ENCODE measurements around a stretch of chr16.

DNA sequence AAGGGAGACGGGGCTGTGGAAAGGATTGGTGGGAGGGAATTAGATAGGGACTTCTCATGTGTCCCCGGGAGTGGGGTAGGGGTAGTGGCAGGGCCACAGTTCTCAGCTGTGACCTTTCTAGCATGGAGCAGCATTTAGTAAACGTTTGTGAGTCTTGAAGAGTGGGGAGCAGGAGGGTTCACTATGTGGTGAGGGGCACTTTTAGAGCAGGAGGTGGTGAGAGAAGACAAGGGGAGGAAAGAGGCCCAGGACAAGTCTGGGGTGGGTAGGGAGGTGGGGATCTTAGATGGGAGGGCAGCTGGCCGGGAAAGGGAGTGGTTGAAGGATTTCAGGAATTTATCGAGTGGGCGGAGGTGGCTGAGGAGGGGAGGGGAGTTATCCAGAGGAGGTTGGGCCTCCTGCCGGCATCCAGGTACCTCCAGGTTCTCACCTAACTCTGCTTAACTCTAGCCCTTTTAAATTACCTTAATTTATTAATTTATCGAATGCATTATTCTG is 1.9 kb downstream of the CLEC16A start:
- RRBS: no CpG with 5 or more reads among the region's 8 CpGs

DNA sequence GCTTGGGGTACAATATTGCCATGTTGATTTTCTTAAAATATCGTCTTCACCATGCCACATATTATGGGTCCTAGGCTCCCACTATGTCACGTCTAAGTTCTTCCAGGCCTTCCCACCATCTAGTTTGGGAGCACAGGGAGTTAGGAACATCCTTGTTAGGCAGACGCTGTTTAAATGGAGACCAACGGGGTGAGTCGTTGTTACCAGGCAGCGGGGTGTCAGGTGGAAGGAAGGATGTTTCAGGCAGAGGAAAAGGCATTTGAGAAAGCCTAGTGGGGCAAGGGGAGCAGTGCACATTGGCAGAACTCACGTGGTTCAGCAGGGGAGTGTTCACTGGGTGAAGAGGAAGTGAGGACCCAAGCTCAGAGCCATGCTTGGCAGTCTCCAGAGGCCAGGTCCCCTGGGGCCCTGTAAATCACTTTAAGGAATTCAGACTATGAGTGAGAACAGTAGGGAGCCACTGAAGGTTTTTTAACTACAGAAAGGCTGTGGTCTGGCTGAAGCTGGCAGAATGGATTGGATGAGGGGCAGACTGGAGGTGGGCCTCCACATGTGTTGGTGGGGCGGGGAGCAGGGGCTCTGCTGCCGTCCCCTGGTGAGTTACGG is 5.0 kb downstream of the CLEC16A start:
- RRBS: no CpG with 5 or more reads among the region's 10 CpGs

- RRBS: 26% methylated on average over 3 of the region's 21 CpGs
These were observed 35.6 kb downstream of the CLEC16A start for GRCh38 chr16:10979577-10980731.

DNA sequence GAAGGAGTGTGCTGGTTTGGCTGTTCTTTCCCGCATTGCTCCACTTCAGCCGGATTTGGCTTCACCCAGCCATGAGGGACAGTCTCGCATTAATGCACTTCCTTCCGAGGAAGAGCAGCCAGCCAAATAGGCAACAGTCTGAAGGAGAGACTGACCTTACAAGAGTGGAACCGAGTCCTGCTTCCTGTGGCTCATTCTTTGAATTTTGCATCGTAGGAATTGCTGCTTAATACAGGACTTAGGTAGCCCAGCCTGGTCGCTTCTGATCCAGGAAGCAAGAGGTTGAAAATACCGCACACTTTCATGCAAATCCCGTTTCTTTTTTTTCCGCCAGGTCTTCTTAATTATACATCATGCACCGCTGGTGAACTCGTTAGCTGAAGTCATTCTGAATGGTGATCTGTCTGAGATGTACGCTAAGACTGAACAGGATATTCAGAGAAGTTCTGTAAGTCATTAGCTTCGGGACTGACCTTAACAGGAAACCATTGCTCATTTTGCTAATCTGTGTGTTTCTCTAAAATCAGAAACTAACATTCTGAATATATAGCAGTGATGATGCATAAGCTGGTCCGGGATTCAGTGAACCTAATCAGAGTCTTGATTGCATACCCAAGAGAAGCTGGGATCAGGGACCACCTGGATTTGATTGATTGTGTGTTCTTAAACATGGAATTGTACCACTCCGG is 38.3 kb downstream of the CLEC16A start:
- RRBS: no CpG with 5 or more reads among the region's 16 CpGs

DNA sequence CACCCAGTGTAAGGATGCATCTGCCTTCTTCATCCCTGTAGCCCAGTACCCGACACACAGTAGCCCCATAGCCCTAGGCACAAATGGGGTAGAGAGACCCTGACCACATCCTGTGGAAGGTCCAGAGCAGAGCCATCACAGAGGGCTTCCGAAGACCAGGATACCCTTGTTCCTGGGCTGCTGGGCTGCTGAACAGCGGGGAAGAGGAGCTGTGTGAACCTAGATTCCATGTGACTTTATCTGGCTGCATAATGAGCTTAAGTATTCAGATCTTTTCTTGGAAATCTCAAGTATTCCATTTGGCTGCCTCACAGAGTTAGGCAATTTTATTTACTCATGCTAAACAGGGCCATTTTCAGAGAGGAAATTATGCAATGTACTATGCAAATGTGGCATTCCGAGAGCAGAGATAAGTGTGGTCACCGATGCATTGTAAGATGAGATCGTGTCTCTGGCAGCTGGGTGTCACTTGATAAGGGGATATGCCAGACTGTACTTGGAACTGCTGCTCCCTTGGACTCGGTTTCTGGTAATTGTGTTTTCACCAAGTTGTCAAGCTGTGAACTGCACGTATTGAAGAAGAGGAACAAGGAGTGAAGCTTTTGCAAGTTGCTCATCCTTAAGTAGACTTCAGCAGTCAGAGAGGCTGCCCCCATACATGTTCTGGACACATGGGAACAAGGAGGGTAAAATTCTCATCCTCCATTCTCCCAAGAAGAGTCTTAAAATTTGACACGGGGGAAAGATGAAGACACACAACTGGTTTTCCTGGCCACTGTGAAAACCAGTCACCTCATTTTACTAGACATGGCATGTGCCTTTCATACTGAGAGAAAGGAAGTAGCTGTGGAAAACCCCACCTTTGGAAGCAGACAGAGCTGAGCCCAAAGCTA is 151.0 kb downstream of the SOCS1 start:
- RRBS: no CpG with 5 or more reads among the region's 9 CpGs

DNA sequence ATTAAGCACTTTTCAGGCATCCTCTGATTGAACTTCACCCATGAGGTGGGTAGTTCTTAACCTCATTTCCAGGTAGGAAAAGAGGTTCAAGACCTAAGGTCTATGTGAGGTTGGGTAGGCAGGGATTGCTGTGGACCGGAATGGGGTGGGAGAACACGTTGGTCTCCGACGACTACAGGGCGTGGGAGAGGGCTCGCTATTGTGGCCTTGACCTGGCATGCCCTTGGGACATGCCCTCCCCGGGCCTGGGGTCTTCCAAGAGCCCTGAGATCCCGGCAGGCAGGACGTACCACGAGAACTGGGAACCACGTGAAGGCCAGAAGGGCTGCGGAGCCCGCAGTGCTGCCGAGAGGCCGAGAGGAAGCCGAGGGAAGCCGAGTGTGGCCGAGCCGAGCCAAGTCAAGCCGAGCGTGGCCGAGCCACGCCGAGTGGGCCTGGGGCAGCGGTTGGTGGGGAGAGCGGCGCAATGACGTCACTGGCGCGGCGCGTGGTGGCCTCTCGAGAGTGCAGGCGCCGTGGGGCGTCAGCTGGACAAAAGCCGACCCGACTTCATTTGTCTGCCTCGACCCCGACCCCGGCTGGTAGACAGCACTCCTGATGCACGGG is 6.8 kb downstream of the SOCS1 start:
- RRBS: no CpG with 5 or more reads among the region's 42 CpGs

DNA sequence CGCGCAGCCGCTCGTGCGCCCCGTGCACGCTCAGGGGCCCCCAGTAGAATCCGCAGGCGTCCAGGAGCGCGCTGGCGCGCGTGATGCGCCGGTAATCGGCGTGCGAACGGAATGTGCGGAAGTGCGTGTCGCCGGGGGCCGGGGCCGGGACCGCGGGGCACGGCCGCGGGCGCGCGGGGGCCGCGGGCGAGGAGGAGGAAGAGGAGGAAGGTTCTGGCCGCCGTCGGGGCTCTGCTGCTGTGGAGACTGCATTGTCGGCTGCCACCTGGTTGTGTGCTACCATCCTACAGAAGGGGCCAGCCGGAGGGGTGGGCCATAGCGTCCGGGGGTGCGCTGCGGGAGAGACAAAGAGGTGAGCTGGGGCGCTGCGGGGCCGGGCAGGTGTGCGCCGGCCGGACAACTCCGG is 805 bp downstream of the SOCS1 start:
- RRBS: 2% methylated on average over 7 of the region's 53 CpGs

- RRBS: no CpG with 5 or more reads among the region's 18 CpGs
These were observed 16.5 kb upstream of the PRM1 start for GRCh38 chr16:11297494-11298122.

DNA sequence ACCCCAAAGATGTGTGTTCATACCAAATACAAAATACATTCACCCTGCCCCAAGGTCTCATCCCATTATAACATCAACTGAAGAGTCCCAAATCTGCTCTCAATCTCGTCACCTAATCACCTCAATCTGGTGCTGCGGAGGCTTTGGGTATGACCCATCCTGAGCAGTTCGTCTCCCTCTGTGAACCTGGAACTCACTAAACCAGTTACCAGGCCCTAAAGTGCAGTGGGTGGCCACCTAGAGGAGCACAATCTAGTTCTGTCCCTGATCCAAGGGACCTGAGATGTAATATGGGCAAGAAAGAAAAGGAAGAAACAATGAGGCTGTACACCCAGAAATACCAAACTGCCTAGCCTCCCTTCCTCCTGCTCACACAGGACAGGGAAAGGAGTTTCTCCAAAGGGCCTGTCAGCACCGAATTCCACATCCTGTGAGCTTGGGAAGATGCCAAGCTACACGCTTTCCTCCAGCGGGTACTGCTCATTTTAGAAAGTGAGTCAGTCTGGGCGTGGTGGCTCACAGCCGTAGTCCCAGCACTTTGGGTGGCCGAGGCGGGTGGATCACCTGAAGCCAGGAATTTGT is 12.4 kb downstream of the RMI2 start:
- RRBS: no CpG with 5 or more reads among the region's 10 CpGs

- RRBS: no CpG with 5 or more reads among the region's 8 CpGs
These were observed 14.2 kb downstream of the RMI2 start for GRCh38 chr16:11359318-11359997.

GRCh38 chr16:11493919-11494341 is 33.1 kb downstream of the ENSG00000188897 start:
- RRBS: no CpG with 5 or more reads among the region's 26 CpGs

GRCh38 chr16:11535352-11536038 is 8.4 kb upstream of the ENSG00000188897 start:
- RRBS: no CpG with 5 or more reads among the region's 12 CpGs

- RRBS: no CpG with 5 or more reads among the region's 6 CpGs
These were observed 5.2 kb downstream of the LITAF start for GRCh38 chr16:11581346-11582166.

GRCh38 chr16:11583819-11584439 is 2.8 kb downstream of the LITAF start:
- RRBS: no CpG with 5 or more reads among the region's 7 CpGs

DNA sequence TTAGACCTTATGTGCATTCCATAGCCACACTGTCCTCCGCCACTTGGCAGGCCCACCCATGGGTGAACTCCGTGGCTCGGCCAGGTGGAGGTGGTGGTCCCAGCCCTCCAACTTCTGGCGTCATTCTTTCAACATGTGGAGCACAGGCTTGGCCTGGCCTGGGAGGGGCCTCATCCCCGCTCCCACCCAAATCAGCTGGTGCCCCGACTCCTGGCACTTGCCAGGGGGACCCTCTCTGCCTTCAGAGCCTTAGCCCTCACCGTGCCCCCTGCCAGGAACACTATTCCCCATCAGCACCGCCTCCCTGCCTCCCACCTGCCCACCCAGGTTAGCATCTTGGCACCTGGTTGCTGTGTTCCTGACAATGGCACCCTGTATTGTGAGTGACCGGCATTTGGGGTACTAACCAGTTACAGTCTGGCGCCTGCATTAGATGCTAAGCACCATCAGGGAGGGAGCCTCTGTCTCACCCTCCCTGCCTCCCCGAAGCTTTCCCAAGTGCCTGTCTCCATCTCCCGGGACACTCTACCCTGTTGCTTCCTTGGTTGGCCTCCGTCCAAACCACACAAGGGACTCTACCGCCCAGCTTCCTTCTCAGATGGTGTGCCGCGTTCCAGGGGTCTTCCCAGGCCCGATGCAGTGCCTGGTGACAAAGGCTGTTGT is 6.4 kb downstream of the SNN start:
- RRBS: no CpG with 5 or more reads among the region's 17 CpGs

- RRBS: no CpG with 5 or more reads among the region's 5 CpGs
These were observed 20.0 kb downstream of the SNN start for GRCh38 chr16:11688158-11688833.

DNA sequence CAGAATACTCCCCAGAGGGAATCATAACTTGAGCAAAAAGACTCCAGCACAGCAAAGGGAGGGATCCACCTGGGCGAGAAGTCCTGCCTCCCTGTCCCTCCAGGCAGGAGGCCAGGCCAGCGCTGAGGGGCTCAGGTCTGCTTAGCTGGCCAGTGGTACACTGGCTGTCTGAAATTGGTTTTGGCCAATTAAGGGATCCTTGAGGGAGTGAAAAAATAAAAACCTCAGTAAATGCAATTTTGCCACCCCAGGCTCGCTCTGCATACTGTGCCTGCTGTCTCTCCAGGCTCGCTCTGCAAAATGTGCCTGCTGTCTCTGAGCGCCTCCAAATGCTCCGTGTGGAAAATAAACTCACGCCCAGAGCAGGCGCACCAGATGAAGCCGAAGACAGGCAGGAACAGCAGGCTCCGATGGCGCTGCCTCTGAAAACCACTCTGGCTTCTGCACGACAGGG is 28.9 kb downstream of the SNN start:
- RRBS: no CpG with 5 or more reads among the region's 12 CpGs

DNA sequence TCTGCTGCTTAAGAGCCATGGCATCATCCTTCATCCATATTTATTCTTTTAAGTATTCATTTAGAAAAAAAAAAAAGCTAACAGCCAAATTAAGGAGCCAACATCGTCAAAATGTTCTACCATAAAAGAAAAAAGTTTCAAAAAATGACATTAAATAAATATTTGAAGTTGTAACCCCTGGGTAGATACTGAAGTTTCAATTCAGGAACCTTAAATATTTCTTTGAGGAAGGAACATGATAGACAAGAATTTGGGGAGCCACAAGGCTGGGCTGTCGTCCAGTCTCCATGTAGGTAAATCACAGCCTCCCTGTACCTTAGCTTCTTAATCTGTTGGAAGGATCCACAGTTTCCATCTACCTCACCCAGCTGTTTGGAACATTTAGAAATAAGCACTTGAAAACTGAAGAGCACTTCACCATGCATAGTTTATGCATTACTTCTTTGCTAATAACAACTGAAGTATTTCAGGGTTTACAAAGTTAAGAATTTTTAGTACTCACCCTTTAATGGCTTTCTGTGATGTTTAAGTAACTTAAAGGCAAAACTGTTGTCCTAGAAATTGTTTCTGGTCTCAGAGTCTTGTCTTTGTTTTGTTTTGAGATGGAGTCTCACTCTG is 17.3 kb downstream of the TXNDC11 start:
- RRBS: no CpG with 5 or more reads among the region's 2 CpGs

DNA sequence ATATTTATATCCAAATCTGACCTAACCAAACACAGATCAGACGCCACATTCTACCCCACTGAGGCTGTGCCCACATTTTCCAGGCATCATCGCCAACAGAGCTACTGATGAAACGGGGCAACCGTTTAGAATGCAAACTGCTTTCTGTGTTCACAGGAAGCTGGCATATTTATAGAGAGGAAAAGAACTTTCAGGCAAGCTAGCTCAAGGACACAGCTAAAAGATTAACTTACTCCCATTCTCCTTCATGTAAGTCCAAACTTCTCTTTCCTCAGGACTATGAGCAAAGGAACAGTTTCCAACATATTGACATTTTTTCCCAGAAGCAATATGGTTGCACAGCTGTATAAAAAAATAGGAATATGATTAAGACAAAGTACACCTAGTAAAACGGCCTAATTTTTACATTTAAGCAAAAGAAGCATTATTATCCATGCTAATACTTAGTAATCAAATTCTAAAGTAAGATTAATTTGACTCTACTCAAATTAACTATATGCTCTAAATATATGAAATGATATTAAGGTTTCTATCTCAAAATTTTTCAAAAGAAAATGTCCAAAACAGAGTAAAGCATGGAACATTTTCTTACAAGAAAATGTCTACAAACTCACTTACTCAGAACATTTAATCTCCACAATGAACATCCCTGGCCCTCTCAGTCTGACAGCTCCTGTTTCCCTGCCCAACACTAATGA is 15.7 kb upstream of the TXNDC11 start:
- RRBS: no CpG with 5 or more reads among the region's 5 CpGs

- RRBS: no CpG with 5 or more reads among the region's 5 CpGs
These were observed 13.5 kb downstream of the ZC3H7A start for GRCh38 chr16:11783273-11784322.

All from epithelial cell of esophagus (primary cell).